Islet of Langerhans (tissue), 1 donor: ENCODE measurements around a stretch of chr21.

- RRBS = no CpG with 5 or more reads among the region's 16 CpGs
Observed at GRCh38 chr21:38768373-38769122, 37.2 kb upstream of the ETS2 start.

- RRBS = no CpG with 5 or more reads among the region's 6 CpGs
Observed at GRCh38 chr21:38812940-38813684, 7.4 kb downstream of the ETS2 start.

DNA sequence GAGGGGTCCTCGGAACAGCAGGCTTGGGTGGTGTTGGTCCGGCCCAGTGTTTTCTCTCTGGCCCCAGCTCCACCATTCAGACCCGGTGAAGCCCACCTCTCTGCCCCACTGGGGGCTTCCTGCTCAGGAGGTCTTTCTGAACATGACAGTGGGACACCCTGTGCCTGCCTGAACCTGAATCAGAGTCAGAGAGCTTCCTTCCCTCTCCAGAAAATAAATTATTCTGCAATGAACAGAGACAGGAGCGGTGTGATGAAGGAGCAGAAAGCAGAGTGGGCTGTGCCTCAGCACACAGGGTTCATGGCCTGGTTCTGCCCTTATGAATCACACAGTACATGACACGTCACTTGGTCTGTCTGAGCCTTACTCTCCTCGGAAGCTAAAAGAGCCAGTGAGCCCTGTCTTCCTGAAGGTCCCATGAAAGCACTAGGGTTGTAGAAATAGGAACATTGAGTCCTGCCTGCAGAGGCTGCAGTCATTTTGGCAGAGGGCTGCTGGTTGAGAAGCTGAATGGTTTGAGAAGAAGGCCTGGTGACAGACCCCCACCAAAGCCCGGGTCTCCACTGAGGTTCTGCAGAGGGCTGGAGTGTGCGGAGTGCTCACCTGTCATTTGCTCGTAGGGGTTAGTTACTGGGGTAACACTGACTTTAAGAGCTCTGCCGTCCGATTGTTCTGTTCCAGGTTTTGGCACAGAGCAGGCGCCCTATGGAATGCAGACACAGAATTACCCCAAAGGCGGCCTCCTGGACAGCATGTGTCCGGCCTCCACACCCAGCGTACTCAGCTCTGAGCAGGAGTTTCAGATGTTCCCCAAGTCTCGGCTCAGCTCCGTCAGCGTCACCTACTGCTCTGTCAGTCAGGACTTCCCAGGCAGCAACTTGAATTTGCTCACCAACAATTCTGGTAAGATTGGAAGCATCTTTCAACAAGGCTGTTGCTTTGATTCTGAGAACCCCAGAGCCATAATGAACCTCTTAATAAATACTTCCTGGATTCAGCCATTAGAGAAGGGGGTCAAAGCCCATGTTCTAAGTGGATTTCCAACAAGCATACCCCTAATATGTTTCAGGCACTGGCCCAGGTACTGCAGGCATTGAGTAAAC is 12.4 kb downstream of the ETS2 start:
- RRBS = 100% methylated on average over 1 of the region's 18 CpGs

- RRBS = no CpG with 5 or more reads among the region's 9 CpGs
Observed at GRCh38 chr21:38853287-38853832, 47.6 kb downstream of the ETS2 start.

DNA sequence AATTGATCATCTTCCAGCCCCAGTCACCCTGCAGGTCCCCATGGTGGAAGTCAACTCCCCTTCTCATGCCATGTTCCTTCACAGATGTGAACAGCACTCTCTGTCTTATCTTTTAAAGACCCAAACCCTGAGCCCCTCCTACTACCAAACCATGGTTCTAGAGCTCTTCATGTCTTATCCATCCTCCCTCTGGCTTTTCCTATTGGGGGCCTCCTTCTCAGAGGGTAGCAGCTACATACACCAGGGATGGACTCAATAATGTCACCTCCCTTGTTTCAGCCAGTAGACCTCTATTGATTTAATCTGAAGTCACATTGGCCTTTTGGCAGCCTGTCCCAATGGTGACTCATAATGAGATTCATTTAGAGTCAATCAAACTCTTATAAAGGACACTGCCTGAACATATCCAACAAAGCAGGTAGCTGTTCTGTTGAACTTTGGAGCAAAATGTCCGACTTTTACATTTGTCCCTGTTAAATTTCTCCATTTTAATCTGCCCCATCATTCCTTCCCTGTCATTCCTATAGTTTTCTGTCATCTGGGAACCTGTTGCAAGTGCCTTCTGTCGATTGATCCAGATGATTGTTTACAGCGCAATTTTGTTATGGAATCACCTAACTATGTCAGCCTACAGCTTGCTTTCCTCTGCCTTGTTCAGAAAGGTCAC is 105.8 kb downstream of the ETS2 start:
- RRBS = no CpG with 5 or more reads among the region's 3 CpGs

GRCh38 chr21:38912761-38913823 is 107.4 kb downstream of the ETS2 start:
- RRBS = no CpG with 5 or more reads among the region's 38 CpGs

- RRBS = no CpG with 5 or more reads among the region's 21 CpGs
Observed at GRCh38 chr21:38965687-38966661, 160.2 kb downstream of the ETS2 start.

DNA sequence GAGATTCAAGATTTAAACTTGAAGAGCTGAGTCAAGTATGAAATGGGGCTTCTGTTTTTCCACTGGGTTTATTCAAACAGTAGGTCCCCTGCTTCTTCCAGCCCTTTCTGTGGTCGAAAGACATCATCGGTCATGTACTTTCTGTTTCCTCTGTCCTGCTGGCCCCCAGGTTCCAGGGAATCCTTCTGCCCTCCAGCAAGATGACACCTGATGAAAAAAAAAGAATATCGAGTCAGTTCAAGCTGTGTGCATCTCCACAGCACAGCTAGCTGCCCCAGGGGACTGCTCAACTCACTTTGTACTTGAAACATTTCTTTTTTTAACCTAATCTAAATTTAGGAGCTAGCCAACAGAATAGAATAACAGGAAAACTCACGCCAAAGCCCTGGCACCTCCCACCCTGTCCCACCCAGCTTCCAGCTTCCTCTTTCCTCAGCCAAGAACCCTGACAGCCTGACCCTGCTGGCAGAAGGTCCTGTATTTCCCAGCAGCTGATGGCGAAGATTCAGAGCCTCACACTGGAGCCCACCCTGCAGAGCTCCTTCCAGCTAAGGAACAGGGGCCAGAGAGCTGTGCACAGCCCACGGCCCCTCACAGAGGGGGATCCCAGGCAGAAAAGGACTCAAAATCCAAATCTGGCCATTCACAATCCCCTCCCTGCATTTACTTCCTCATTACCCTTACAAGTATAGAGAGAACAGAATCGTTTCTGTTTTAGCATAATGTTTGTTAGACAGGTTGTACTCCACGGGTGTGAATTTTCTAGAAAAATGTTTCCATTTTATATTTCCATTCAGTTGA is 176.5 kb downstream of the PSMG1 start:
- RRBS = no CpG with 5 or more reads among the region's 8 CpGs

DNA sequence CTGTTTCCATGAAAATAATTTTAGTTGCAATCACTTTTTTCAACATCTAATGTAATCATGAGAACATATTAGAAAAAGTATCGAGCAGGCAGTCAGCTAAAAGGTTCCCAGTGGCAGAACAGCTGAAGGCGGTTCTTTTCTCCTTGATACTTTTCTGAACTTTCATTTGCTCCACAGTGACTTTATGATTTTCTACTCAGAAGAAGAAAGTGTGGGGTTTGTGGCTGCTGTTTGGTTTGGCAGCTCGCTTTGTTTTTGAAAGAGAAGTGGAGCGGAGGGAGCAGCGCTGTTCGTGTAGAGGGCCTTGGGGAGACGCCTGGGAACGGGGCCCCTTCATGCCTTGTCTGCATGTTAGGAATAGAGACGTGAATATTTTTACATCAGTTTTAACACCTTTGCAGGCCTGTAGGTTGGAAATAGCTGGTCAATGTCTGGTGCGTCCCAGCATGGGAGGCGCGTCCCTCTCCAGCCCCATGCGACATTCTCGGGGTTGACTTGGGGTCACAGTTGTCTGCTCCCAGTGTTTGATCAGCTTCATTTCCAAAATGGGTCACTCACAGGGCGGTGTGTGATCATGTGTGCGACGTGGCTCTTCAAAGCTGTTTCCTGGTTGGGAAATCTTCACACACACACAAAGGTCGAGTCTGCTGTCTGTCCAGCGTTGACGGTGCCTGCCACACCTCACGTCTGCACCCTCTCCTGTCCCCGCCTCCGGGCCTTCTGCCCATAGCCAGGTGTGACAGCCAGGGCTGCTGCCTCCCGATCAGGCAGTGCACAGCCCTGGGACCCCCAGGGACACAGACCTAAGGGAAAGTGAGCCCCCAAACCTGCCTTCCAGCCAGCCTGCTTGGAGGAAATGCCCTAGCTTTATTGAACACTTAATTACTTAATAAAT is 149.3 kb downstream of the PSMG1 start:
- RRBS = no CpG with 5 or more reads among the region's 24 CpGs

GRCh38 chr21:39165291-39165559 is 18.0 kb downstream of the PSMG1 start:
- RRBS = no CpG with 5 or more reads among the region's 1 CpG

DNA sequence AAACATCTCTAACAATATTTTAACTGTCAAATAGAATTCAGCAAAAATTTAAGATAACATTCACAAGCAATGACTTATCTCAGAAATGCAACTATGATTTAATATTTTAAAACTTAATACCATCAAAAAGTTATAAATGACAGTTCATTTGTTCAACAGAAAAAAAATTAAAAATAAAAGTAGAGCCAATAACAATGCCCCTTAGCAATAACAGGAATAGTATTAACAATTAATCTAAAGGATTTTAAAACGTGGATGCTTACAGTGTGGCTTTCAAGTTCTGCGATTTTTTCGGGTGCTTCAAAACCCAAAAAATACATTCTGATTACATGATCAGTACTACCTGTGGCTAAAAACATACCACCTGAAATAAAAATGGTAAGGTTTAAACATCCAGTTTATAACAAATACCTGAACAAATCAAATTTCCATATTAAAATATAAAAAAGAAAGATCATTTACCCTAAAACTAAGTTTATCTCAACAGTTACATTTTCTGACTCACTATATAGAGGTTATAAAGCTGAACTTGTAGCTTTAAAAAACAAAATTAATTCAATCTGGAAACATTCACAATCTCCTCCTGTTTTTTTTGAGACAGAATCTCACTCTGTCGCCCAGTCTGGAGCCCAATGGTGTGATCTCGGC is 36.3 kb downstream of the BRWD1 start:
- RRBS = no CpG with 5 or more reads among the region's 5 CpGs

DNA sequence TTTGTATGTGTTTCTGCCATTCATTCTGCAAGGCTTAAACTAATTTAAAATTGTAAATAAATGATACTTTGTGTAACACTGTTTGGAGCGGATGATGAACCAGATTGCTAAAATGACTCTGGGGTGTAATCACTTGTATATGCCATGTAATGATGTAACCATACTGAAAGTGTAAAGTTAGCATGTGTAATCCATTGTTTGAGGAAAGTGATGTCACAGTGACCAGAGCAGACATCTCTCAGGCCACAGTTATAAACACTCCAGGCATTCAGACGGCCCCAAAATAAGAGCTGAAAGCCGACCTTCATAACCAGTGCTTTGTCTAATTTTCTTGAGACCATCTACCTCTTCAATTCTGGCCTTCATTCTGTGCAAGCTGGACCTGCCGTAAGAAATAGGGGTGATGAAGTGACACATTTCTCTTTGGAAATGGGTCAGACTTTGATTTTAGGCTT is 700 bp downstream of the SH3BGR start:
- RRBS = no CpG with 5 or more reads among the region's 4 CpGs

DNA sequence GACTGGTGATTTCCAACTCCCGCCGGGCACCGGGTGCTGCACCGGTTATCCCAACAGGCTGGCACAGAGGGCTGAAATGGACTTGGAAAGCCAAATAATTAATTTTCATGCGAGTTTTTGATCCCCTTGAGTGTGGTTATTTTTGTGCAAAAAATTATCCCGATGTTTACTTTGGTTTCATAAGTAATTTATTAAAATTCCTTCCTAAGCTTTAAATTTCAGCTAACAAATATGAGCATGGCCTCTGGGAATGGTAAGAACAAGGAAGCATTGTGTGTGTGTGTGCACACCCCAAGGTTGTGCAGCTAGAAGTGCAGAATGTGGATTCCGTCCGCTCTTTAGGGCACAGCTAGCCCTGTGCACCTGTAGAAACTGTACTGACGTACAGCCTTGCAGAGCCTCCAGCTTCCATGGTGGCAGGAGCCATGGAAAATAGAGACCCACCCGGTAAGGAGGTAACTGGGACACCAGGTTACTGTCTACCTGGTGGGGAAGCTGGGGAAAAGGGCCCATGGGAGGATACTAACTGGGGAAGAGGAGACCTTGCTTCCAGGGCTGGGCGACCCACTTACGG is 54.6 kb downstream of the B3GALT5 start:
- RRBS = no CpG with 5 or more reads among the region's 12 CpGs

GRCh38 chr21:39884957-39885657 is 17.9 kb downstream of the PCP4 start:
- RRBS = no CpG with 5 or more reads among the region's 16 CpGs

DNA sequence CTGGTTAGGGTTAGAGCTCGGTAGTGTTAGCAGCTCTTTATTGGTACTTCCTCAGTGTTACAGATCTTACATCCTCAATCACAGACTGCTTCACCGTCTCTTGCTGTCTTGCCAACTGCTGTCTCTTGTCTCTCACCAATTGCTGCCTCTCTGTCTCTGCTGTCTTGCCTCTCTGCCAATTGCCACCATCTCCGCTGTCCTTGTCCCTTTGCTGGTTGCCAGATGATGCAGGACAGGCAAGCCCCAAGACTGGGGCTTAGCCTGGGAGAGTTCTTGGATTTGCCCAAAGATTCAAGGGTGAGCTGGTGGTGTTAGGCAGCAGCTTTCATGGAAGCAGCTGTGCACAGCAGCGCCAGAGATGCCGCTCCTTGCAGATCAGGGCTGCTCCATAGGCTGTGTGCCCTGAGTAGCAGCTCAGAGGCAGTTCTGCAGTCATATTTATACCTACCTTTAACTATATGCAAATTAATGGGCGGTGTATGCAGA is 18.5 kb downstream of the BACE2 start:
- RRBS = no CpG with 5 or more reads among the region's 6 CpGs

DNA sequence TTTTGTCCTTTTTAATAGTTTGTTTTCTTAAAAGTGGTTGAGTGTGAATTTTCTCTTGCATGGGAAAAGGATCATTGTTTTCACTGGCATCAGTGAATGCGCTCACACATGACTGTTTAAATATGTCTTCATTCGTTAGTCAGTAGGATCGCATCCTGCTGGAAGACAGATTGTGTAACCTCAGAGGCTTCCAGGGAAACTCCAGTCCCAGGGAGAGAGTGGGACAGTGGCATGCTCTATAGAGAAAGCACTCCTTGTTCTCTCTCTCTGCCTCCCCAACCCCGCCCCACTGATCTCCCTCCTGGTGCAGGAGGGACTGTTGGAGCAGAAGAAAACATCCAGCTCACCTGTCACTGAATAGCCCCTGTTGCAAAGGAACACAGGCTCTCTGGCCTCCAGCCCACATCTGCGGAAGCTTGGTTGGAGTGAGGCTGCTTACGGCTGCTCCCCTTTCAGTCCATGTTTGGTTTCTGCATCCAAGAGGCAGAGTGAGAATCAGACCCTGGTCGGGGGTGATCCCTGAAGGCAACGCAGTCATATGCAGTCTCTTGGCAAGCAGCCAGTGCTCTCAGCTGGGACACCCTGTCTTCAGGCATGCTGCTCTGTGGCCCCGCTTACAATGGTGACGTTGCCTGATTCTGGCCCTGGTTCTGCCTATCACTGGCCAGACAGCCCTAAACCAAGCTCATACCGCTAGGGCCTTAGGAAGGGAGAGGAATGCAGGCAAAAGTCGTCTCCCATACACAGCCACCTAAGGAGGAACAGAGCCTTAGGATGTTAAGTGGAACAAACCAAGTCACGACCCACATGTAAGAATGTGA is 39.6 kb downstream of the BACE2 start:
- RRBS = no CpG with 5 or more reads among the region's 13 CpGs

GRCh38 chr21:41229841-41230246 is 61.9 kb downstream of the BACE2 start:
- RRBS = no CpG with 5 or more reads among the region's 6 CpGs

DNA sequence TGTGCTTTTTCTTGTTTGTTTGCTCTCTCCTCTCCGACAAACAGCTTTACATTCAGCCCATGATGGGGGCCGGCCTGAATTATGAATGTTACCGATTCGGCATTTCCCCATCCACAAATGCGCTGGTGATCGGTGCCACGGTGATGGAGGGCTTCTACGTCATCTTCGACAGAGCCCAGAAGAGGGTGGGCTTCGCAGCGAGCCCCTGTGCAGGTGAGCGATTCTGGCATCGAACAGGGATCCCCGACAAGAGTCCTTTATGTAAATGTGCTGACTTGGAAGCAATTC is 59.5 kb upstream of the FAM3B start:
- RRBS = no CpG with 5 or more reads among the region's 14 CpGs

DNA sequence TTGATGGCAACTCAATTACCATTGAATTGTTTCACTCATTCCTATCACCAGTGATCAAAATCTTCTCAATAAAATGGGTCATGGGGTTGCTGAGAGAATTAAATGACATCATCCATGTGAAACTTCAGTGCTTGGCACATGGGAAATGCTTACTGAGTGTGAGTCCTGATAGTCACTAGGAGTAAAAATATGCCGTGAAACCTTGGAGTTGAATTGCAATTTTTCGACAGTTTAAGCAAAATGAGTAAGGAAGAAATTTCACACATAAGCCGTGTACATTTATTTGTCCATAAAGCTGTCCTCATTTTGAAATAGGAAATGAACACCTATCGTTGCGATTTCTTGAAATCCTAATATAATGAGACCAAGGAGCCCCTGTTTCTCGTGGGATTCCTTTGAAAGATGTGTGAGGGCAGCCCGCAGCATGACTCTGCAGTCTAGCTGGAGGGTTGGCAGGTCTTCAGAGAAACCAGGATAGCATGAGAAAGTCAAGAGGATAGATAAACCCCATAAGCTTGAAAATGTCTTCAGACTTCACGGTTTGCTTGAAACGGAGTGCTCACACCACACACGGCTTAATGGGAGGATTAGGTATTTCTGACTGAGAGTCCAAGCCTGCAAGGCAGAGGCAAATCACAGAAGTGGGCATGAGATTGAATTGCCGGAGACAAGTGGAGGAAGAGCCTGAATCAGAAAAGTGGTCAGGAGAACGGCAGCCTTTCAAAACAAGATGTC is 59.0 kb upstream of the FAM3B start:
- RRBS = no CpG with 5 or more reads among the region's 12 CpGs

DNA sequence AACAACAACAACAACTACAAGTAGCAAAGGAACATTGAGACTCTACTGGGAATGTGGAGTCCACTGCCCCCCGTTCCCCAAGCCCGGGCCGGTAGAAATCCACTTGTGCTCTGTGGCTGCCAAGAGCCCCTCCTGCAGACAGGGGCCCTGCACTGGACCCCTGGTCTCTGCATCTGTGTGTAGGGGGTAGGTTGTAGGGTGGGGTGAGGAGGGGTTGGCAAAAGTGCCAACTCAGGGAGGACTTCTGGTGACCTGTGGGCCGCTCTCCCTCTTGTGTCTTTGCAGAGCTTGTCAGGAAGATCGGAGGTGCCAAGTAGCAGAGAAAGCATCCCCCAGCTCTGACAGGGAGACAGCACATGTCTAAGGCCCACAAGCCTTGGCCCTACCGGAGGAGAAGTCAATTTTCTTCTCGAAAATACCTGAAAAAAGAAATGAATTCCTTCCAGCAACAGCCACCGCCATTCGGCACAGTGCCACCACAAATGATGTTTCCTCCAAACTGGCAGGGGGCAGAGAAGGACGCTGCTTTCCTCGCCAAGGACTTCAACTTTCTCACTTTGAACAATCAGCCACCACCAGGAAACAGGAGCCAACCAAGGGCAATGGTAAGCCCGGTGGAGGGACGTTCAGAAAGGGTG is 14.8 kb downstream of the MX2 start:
- RRBS = 90% methylated on average over 2 of the region's 13 CpGs